Left common carotid artery plus branches (tissue), 1 donor: ENCODE results near the genes NOD1 and MINDY4.

- PRO-cap, result bidirectional peak, plus-strand start at chr7:30142843, minus-strand start at chr7:30142752
Observed at GRCh38 chr7:30142664-30143357, 8.0 kb downstream of the MTURN start.

DNA sequence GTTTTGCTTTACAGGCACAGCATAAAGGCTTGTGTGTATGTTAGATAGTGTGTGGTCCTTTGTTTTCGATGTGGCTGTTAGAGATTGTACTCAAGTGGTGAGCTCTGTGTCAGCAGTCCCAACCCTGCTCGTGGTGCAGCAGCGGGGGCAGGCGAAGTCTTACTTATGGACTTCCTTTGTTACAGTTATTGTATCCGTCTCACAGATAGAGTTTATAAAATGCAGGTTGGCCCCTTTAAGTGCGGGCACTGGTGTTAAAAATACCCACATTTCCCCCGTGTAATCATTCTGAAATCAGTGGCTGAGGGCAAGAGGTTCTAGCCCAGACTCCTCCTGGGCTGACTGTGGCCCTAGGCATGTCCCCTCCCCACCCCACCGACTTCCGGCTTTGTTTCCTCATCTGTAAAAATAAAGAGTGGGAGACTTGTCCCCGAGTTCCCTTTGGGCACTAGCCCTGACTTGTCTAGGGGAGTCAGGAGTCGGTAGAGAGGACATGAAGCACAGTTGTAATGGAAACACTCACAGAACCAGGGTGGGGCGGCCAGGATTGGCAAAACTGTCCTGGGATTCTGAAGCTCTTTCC, 28.6 kb downstream of the MTURN start:
- PRO-cap, result no peak

DNA sequence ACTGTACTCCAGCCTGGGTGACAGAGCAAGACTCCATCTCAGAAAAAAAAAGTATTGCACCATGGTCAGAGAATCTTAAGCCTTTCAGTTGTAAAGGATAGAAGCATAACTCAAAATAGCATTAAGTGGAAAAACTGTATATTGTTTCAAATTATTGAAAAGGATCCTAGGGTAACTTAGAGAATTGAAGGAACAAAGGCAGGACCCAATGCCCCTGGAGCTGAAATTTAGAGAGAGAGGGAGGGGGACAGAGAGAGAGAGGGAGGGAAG, 10.3 kb downstream of the ZNRF2 start:
- PRO-cap, result no peak

- PRO-cap, result no peak
Observed at GRCh38 chr7:30321842-30322928, 37.8 kb downstream of the ZNRF2 start.

- PRO-cap, result no peak
Observed at GRCh38 chr7:30369895-30370418, 85.6 kb downstream of the ZNRF2 start.

- PRO-cap, result no peak
Observed at GRCh38 chr7:30371817-30372662, 87.6 kb downstream of the ZNRF2 start.

DNA sequence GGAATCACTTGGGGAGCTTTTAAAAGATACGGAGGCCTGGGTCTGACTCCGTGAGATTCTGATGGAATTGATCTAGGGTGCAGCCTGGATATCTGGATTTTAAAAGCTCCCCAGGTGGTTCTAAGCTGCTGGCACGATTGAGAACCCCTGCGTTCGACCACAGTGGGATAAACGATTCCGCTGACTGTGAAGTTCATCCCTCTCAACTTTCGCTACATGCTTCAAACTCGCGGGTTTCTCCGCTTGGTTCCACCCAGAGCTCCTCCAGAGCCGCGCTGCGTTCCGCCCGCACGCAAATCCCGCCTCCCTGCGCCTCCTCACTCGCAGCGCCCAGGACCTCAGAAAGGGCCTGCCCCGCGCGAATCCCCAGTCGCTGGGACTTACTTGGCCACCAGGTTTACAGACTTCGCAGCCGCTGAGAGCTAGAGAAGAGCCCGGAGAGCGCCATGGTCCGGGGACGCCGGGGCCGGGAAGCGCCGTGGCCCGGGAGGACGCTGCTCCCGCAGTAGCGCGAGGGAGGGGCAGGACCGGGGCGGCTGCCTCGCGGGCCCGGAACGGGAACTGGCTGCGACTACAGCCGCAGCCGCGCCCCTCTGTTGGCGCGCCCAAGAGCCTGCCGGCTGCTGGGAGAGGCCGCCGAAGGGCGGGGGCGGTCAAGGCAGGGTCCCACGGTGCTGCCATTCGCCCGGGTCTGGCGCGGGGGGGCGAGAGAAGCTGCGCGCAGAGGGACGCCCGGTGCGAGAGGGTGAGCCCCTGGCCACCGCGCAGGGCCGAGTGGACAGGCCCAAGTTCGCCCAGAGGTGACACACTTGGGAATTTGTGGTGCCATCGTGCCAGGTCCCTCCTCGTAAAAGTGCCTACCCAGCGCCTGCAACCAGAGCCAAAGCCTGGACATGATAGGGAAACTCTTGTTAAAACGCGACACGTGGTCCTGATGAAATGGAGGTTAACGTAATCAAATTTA, at the start of gene NOD1:
Gene NOD1 (minus strand): TSS at position 563 of the 964 bp plus-strand sequence.
- PRO-cap, result bidirectional peak, plus-strand start at position 633 of the sequence, minus-strand start at position 301 of the sequence

DNA sequence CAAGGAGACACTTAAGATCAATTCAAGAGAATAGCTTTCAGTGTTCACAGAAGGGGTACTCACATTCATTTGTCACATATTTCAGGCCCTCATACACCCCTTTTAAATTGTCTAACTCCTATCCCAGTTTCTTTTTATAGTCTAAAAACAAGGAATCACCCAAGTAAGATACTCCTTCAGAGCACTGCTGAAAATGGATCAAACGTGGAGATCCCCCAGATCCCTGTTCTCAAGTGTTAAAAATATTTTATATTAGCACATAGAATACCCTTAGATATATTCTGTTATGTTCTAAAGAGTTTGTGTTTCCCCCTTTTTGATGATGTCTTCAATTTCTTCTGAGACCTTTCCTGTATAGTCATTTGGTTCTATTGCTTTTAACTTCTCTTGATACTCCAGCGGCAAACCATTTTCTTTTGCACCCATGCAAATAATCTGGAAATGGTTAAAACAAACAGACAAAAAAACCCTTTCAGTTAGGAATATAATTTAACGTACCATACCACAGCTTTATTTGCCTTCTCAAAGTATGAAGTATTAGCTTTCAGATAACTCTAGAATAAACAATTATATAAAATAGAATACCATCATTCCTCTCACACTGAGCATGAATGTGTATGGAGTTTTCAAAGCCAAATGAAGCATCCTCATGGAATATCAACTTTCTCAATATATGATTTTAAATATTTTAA, 7.7 kb downstream of the GGCT start:
- PRO-cap, result no peak

GRCh38 chr7:30633552-30634167, 39.0 kb downstream of the GARS1 start:
- PRO-cap, result no peak

DNA sequence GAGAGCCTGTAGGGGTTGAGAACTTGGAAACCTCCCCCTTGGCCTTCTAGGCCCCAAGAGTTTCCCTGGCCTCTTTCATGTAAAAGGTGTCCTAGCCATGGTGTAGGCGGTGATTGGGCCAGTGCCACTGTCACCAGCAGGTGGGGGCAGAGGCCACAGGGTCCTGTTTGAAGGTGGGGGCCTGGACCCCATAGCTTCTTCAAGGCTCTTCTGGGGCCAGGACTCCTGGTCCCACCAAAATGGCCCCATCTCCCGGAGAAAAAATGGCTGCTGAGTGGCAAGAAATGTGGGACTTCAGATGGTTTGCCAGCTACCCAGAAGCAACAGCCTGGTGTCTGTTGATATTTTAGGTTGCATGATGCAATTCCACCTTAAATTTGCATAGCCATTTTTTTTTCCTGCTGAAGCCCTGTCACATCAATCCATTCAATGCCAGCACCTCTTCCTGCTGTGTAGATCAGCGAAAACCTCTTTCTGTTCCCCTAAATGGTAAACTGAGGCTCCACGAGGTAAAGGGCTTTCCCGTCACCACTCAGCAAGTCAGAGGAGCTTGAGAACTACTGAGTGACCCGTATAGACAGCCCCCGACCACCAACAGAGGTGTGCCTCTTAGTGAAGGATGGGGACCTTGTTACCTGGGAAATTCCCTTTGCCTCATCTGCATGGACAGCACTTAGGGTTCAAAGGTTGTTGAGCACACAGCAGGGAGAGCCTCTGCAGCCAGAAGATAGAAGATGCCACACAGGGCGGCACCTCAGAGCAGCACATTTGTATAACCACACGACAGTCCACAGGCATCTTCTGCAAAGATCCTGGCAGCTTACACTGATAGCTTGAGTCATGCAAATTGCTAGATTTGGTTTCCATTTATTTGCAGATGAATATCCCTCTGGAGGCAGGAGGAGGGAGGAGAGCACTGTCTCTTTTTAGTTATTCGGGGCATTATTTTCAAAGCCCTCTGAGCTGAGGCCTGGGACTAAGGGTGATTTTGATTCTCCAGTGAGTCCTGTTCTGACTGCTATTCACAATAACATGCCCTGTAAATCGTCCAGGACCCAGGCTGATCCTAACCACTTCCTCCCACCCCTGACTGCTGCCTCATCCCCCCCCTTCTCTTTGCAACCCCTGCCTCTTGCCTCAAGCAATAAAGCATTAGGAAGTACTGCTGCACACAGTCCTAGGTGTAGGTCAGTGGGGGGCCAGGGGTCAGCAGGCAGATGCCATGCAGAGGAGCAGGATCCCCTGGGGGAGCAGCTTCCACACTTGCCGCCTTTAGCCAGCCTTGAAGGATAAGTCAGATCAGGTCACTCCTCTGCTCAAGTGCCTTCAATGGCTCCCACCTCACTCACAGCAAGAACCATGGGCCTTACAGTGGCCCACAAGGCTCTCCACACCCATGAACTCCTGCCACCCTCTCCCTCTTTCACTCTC, 24.9 kb upstream of the INMT start:
- PRO-cap, result no peak

DNA sequence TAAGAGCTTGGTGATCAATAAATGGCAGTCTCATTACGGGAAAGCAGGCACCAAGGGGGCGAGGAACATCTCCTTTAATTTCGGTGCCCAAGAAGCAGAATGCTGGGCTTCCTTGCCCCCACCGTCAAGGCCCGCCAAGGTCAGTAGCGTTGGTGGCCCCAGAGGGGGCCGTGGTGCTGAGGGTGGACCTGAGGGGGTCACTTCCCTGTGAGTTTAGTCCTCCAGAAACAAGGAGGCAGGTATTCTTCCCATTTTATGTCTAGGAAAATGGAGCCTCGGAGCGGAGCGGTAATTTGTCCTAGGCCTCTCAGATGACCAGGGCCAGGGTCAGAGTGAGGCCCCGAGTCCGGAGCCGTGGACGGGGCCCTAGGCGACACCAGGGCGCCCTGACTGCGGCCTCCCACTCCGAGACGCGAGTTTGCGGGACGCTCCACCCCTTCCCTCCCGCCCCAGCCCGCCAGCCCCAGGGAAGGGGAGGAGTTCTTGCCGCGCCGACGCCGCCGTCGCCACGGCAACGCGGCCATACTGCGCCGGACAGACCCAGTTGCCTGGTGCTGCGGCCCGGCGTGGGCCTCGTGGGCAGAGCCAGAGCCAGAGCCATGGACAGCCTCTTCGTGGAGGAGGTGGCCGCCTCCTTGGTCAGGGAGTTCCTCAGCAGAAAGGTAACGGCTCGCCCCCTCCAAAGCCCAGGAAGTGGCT, at the start of gene MINDY4:
Gene MINDY4 (plus strand): TSS at position 523 of the 699 bp plus-strand sequence.
- PRO-cap, result no peak

DNA sequence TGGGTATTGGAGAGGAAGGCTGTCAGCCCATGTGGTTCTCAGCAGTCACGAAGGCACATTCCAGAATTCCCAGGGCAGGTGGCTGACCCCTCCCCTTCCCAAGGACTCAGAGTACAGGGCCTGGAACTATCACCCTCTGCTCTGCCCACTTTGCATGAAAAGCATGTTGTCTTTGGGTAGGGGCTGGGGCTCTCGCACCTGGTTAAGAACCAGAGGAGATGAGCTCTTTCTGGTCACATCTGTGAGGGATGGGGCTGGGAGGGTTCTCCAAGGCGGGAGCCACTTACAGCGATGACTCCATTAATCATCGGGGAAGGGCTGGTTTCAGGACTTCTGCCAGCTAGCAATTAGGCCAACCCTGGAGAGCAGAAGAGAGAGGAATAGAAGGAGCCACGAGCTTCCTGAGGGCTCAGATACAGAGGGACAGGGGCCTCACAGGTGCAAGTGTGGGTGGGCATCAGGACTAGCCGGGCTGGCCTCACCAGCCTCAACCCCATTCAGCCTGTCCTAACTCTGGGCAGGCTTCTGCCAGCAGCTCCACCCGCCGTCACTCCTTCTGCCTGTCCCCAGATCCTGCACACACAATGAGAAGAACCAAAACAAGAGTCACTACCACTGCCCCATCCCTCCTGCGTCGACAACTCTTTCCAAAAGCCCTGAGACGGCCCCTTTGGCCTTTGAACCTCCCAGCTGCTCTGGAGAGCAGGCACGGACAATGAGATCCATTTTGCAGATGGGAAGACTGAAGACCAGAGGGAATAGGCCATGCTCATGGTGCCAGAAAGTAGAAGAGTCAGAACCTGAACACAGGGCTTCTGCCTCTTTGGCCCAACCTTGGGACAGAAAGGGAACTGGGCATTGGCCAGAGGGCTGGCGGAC, 8.5 kb downstream of the AQP1 start:
- PRO-cap, result no peak

DNA sequence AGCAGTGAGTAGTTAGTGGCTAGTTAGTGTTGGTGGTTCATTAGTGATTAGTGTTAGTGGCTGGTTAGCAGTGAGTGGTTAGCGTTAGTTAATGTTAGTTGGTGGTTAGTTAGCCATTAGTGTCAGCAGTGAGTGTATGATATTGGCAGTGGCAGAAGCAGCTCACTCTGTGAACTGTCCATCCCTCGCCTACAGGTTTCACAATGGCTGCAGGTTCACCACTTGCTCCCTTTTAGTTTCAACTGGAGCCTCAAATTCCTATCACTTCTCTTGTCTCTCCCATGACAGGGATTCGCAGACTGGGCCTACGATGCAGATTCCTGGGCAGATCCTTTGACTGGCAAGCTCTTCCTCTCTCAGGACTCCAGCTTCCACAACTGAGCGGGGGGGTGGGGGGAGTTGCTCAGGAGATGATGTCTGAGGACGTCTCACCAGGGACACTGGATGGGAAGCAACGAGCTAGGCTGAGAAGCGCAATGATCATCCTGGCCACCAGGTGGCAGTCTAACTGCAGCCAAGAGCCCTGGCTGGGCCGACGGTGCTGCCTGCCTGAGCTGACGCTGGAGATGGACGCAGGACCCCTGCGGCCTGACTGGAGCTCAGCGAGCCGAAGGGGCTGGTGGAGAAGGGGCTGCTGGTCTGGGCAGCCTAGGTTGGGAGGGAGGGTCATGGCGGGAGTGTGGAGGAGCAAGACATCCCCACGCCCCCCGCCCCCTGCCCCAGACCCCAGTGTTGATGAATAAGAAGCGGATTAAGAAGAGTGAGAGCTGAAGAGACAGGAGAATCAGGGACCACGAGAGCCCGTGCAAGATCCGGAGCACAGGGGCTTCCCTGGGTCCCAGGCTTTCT, 19.8 kb downstream of the GHRHR start:
- PRO-cap, result unidirectional peak, plus-strand start at position 554 of the sequence

GRCh38 chr7:31815900-31816498, 129.0 kb downstream of the PPP1R17 start:
- PRO-cap, result no peak

- PRO-cap, result unidirectional peak, minus-strand start at chr7:32495934
Observed at GRCh38 chr7:32495771-32496626, 710 bp downstream of the AVL9 start.

GRCh38 chr7:32521721-32522236, 26.5 kb downstream of the AVL9 start:
- PRO-cap, result no peak

DNA sequence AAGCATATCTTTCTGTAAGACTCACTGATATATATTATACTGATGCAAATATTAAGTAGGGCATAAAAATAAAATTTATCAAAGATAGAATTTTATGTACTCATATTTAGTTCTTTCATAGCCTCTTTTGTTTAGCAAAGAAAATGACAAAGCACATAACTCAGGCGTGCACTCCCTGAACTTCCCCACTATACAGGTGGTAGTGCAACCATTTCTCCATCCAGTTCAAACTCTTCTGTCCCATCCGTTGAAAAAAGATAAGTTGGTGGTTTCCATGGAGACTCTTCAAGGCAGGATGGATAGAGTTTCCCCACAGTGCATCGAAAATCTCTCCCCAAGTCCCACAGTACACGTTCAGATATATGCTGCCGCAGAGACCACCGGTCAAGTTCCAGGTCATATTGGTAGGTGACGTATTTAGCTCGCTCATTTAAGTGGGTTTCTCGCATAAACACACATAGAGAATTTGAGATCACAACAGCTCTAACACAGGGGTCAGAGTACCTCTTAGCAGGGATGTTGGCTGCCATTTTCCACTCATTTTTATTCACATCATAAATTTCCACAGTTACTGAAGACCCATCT, 22.3 kb downstream of the KBTBD2 start:
- PRO-cap, result no peak

DNA sequence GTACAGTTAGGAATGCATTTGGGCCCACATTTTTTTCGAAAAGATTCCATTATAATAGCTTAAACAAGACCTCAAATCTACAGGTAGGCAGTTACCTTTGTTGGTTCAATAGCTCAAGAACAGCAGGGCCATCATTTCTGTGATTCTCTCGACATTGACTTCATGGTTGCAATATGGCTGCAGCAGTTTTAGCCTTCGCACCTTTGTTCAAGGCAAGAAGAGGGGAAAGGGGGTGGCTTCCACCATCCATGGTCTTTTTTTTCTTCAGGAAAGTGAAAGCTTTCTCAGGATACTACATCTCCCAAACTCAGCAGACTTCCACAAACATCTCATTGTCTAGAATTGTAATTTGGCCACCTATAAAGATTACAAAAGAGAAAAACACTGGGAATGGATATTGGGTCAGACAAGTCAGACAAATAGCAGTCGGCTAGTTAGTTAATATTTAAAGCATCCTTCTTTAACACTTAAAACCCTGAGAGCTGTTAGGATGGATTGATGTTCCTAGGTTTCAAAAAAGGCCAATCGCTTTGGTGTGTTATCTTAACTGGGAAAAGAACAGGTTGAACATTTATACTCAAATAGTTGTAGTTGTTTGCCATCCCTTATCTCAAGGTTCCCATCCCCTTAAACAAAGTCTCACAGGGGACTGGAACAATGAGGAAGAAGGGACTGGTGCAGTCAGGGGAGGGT, 2.3 kb upstream of the KBTBD2 start:
- PRO-cap, result no peak

DNA sequence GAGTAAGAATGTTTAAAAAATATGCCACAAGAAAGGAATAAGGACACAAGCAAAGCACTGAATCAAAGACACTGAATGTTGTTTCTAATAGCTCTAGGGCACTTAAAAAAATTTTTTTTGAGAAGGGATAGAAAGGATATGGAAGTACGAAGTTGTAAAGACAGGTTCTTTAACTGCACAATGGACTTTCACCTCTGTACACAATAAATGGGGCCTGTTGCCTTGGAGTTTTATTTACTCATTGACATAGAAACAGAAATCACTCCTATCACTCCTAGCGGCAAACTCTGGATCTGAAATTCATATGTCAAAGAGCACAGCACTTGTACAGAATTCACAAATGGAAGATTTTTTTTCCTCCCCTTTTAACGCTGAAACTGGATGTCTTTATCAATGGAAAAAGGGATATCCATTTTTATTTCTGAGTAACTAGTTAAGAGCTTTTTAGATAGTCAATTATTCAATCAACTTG, 18.3 kb downstream of the NT5C3A start:
- PRO-cap, result no peak

DNA sequence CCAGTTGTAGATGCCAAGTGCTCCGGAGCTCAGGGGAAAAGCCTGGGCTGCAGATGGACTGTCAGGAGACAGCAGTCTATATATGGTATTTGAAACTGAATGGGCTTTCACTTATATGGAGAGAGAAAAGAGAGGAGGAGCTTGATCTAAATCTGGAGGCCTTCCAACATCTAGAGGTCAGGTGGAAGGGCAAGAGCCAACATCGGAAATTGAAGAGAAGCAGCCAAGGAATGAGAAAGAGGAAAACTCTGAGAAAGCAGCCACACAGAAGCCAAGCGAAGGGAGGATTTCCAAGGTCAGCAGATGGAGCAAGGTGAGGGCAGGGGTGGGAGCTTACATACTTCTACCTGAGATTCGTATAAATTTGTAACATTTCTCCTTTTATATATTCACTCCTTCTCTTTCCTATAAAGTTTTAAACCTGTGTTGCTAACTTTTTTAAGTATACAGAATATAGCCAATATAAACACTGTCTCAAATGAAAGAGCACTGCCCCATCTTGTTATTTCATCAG, 350.6 kb upstream of the BMPER start:
- PRO-cap, result no peak